Tongue (tissue), 2 donors: ENCODE data around the gene NFATC1.

DNA sequence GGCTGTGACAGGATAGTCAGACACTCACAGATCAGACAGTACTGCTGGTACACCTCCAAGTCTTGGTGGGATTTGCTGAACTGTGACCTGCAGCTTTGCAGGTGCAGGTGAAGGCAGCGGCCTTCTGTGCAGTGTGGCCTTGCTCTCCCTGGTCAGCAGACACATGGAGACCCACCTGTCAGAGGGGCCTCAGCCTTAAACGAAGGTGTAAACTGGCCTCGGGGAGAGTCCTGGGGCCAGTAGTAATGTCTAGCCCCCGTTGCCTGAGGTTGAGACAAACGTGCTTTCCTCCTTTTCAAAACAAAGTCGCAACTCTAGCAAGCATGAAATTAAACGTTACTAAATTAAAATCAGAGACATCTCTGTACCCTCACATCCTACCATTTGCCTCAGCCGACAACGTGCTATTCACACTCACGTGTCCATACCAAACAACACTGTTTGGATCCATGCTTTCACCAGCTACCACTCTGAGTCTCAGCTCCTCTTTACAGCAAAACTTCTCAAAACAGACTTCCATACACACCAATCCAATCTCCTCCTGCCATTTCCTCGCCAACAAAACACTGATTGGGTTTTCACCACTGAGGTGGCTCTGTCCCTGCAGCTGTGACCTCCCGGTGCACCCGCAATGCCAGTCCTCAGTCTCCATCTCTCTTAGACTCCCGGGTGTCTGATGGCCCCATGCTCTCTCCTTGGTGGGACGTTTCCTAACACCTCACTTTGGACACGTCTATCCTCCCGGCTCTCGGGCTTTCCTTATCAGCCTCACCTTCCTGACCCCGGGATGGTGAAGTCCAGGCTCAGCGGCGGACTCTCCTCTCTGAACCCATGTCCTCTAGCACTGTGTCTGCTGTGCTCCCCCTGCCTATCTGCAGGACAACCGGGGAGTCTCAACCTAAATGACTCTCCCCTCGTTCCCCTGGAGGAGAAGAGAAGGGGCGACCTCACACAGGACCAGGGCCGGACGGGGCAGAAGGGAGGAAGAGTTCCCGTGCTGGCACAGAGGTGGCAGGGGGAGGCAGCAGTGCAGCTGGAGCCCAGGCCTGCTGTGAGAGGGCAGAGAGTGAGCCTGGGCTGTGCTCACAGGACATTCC, 42.3 kb downstream of the MBP start:
- RAMPAGE, long total RNA, result no peak

- RAMPAGE, long total RNA, result no peak
Observed at GRCh38 chr18:77095297-77096099, 37.1 kb downstream of the MBP start.

GRCh38 chr18:77111861-77112846, 20.4 kb downstream of the MBP start:
- RAMPAGE, long total RNA, result no peak

DNA sequence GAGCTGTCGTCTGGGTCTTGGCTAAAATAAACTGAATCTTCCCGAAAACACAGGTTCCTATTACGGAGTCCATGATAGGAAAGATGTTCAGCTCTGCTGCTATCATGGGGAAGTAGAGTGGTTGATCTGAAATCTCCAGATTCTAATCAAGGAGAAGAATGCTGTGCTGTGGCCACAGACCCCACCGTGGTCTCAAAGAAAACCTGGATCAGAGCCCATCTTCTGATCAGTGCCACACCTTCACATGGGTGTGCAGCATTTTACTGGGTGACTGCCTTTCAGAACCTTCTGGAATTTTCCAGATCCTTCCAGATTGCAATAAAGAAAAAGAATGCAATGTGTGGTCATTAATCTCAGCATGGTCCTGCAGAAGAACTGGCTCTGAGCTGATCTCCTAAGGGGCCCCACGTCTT, 17.2 kb downstream of the MBP start:
- RAMPAGE, long total RNA, result no peak

GRCh38 chr18:77133131-77134065, 815 bp upstream of the MBP start:
- RAMPAGE, long total RNA, result no peak

- RAMPAGE, long total RNA, result no peak
Observed at GRCh38 chr18:77367339-77367872, 117.8 kb downstream of the GALR1 start.

DNA sequence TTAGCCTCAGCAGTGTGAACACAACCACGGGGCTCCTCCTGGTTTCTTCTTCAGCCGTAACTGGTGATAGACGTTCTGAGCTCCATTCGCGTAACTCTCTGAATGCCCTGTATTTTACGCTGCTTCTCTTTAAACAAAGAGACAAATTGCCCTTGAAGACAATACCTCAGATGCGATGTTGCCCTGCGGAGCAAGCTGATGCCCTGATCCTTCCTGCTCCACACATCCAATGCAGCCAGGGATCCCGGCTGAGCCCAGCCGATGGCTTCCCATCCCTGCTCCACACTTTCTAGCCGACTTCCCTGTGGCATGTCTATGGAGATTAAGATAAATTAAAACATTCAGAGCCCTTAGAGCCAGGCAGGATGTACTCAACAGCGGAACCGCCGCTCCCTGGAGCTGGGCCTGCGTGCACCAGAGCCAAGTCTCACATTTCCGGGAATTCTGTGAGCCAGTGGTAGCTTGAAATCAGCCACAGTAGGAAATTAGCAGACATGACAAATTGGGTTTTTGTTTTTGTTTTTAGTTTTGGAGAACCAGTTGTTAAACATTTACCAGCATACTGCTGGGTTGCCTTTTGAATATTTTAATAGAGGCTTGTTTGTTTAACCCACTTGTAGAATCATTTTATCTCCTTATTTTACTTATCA, 620.5 kb downstream of the GALR1 start:
- RAMPAGE, long total RNA, result no peak

- RAMPAGE, long total RNA, result no peak
Observed at GRCh38 chr18:77993463-77994138, 744.0 kb downstream of the GALR1 start.

- RAMPAGE, long total RNA, result no peak
Observed at GRCh38 chr18:78580899-78581131, 398.8 kb upstream of the SALL3 start.

DNA sequence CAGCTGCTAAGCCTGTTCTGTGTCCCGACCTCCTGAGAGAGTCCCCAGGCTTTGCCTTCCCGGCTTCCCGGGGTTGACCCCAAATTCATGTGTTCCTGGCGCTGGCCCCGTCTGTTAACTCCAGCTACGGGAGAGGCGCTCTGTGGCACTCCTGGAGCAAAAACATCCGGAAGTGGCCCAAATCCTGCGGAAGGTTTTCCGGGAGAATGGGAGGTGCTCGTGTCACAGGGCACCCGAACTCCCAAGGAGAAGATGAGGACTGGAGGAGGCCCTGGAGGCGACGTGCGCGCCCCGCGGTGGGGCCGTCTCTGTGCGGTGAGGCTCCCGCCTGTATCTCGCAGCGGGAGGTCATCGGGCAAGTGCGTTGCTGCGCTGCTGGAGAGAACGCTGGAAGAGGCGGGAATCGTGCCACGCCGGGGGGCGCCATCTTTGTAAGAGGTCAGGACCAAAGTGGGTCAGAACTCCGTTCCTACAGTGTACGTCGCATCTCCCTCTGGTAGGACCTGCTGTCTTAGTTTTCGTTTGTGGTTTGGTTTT, 21.7 kb upstream of the ATP9B start:
- RAMPAGE, long total RNA, result no peak

DNA sequence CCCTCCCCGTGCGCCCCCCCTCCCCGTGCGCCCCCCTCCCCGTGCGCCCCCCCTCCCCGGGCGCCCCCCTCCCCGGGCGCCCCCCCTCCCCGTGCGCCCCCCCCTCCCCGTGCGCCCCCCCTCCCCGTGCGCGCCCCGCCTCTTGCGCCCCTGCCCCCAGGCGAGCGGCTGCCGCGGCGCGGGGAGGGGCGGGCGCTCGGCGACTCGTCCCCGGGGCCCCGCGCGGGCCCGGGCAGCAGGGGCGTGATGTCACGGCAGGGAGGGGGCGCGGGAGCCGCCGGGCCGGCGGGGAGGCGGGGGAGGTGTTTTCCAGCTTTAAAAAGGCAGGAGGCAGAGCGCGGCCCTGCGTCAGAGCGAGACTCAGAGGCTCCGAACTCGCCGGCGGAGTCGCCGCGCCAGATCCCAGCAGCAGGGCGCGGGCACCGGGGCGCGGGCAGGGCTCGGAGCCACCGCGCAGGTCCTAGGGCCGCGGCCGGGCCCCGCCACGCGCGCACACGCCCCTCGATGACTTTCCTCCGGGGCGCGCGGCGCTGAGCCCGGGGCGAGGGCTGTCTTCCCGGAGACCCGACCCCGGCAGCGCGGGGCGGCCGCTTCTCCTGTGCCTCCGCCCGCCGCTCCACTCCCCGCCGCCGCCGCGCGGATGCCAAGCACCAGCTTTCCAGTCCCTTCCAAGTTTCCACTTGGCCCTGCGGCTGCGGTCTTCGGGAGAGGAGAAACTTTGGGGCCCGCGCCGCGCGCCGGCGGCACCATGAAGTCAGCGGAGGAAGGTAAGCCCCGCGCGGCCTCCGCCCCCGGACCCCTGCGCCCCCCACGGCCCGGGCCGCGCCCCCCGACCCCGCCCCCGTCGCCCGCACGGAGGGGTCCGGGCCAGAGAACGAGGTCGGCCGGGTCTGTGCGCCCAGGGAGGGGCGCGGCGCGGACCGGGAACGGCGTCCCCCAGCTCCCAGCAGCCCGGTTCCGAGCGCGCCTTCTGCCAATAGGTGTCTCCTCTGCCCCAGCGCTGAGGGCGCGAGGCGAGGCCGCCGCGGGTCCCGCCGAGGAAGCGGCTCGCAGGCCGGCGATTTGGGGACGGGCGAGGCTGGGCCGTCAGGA, at the start of gene NFATC1:
NFATC1 (plus strand) TSS at position 346 of the 1,092 bp plus-strand sequence.
- RAMPAGE, long total RNA, result no peak

DNA sequence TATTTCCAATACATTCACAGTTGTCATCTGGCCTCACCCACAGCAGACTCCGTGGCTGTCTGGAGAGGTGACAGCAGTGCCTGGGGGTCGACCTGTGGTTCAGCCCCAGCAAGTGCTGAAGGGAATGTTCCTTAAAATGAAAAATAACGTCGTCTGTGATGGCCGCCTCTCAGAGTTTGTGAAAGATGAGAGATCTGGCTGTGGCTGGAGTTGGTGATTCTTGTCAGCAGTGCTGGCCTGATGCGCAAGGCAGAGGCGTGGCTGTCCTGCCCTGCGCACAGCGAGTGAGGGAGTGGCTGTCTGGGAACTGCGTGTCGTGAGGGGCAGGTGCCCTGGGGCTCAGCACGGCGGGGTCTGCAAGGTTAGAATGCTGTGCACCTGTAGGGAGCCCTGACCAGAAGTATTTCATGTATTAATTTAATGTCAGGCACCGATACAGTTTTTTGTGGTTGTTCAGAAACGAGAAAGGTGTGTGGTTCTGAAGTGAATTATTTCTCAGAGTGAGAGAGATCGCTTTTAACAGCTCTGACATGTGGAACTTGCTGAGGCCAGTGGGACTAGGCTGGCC, 8.8 kb downstream of the NFATC1 start:
- RAMPAGE, long total RNA, result no peak

GRCh38 chr18:79516148-79517210, 120.7 kb downstream of the NFATC1 start:
- RAMPAGE, long total RNA, result no peak

DNA sequence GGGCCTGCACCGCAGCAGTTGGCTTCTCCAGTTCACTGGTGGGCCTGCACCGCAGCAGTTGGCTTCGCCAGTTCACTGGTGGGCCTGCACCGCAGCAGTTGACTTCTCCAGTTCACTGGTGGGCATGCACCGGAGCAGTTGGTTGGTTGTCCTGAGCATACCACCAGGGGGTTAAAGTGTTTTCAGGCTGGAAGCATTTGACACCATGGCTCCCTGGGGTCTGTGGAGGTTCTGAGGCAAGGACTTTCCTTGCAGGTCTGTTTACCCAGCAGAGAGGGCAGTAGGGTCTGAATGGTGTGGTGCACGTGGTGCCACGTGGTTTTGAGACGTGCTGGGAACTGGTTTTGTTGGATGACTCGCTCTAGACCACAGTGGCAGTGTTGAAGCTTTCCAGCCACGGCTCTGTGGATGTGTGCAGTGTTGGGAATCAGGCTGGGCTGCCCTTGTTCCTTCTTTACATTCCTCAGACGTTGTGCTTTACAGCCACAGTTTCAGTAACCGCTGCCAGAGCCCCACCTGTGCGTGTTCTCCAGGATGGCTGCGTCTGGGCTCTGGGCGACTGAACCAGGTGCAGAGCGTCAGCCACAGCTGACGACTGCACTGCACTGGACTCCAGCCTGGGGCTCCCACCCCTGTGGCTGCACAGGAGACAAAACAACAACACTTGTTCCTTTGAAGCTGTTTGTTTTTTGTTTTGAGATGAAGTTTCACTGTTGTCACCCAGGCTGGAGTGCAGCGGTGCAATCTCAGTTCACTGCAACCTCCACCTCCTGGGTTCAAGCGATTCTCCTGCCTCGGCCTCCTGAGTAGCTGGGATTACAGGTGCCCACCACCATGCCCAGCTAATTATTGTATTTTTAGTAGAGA, 8.2 kb downstream of the CTDP1 start:
- RAMPAGE, long total RNA, result no peak

DNA sequence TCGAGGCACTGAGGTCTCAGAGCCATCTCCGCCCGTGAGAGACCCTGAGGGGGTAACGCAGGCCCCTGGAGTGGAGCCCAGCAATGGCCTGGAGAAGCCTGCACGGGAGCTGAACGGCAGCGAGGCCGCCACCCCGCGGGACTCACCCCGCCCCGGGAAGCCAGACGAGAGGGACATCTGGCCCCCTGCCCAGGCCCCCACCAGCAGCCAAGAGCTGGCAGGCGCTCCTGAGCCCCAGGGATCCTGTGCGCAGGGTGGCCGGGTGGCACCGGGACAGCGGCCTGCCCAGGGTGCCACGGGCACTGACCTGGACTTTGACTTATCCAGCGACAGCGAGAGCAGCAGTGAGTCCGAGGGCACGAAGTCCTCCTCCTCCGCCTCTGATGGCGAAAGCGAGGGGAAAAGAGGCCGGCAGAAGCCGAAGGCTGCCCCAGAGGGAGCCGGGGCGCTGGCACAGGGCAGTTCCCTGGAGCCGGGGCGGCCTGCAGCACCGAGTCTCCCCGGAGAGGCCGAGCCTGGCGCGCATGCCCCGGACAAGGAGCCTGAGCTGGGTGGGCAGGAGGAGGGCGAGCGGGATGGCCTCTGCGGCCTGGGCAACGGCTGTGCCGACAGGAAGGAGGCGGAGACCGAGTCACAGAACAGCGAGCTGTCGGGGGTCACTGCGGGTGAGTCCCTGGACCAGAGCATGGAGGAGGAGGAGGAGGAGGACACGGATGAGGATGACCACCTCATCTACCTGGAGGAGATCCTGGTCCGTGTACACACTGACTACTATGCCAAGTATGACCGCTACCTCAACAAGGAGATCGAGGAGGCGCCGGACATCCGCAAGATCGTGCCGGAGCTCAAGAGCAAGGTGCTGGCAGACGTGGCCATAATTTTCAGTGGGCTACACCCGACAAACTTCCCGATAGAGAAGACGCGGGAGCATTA, 35.2 kb downstream of the CTDP1 start:
- RAMPAGE, long total RNA, result no peak

GRCh38 chr18:79961719-79962234, 2.7 kb upstream of the HSBP1L1 start:
- RAMPAGE, long total RNA, result no peak

- RAMPAGE, long total RNA, result no peak
Observed at GRCh38 chr18:79970165-79970825, 5.9 kb downstream of the HSBP1L1 start.

DNA sequence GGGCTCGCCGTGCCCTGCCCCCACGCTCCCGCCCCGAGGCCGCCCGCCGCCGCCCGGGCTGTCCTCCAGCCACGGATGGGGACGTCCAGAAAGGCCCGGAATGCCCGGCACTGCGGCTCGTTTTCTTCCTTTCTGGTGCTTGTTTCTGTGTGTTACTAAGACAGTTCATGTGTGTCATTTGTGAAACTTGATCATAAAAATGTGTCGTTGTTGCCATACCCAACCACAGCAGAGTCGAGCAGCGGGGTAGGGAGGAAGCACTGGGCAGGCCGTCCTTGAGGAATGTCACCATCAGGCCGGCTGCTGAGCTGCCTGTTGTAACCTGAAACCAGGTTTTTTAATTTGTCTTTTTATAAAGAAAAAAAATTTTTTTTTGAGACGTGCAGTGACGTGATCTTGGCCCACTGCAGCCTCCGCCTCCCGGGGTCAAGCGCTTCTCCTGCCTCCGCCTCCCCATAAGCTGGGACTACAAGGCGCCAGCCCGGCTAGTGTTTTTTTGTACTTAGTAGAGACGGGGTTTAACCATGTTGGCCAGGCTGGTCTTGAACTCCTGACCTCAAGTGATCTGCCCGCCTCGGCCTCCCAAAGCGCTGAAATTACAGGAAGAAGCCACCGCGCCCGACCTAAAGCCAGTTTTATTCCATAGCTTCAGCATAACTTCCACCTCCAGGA, 559 bp upstream of the TXNL4A start:
- RAMPAGE, long total RNA, result no peak

DNA sequence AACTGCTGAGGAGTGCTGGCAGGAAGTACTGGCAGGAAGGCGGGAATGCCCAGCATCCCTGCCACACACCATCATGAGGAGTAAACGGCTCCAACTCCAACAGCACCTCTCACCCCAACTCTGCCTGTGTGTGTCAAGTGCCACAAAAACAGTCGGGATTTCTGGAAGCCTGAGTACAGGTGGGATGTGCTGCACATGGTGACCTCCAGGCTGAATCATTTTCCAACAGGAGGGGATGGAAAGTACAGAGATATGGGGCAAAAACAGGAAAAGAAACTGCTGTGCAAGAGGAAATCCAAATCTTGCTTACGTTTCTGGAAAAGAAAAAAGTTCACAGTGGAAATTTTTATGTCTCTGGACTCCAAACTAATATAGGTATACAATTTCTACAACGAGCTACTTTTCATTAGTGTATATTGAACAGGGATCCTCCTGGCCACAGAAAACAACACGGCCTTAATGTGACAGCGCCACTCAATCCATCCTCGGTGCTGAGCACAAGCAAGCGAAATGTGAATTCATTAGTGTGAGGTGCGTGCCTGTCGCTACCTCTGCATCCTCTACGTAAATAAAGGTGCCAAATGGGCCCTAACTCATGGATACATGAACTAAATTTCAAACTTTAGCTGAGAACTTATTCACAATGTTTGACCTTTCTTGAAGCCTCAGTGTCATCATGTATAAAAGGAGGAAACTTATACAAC, 53.4 kb downstream of the PARD6G start:
- RAMPAGE, long total RNA, result no peak

DNA sequence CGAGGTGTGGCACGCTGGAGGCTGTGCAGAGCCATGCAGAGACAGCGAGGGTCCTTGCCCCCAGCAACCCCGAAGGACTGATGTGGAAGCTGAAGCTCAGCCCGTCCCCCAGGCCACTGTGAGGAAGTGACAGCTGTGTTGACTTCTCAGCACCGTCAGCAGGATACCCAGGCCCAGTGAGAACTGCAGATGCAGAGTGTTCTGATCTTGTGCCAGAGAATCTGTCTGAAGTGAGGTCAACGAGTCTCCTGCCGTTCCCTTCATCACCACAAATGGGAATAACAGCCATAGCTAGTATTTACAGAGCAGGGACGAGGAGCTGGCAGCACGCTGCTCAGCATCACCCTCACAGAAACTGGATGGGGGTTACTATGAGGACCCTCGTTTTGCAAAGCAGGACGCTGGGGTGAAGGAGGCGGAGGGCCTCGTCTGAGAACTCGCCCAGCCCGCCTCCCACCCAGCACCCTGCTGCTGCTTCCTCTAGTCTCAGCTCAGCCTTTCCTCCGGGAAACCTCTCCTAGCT, 45.9 kb downstream of the PARD6G start:
- RAMPAGE, long total RNA, result no peak